Prostate gland (tissue), 2 donors: ENCODE measurements around the genes FAM193A and MFSD10.

DNA sequence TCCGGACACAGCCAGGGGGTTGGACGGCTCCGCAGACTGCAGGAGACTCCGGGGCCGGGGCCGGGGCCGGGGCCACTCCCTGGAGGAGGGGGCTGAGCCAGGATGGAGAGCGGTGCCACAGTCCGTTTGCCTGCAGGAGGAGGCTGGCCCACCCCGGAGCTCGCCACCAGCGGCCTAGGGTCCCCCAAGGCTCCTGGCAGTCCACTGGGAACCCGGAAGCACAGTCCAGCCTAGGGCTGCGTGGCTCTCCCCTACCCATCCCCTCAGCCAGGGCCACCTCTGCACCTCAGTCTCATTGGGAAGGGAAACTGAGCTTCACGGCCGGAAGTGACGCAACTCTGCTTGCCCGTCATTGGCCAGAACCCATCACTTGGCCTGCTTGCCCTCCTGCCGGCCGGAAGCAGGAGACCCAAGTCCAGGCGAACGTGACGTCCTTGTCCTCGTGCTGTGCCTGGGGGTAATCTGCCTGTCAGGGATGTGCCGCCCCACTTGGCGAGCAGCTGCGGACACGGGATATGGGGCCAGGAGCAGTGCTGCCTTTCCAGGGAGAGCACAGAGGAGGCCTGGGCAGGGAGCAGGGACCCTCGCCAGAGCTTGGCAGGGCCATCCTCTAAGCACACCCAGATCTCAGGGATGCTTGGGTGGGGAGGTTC lies 31.3 kb downstream of the ZFYVE28 start:
- PRO-cap: no peak
- RAMPAGE, long total RNA, 2 experiments: no peak in any of the 2 experiments

GRCh38 chr4:2413817-2414535 lies 4.5 kb downstream of the ZFYVE28 start:
- PRO-cap: no peak
- RAMPAGE, long total RNA, 2 experiments: no peak in any of the 2 experiments

GRCh38 chr4:2535934-2536803 lies at the start of gene FAM193A:
FAM193A (plus strand) TSS chr4:2536647.
- PRO-cap: unidirectional peak, minus-strand start at chr4:2536139; bidirectional peak, plus-strand start at chr4:2536682, minus-strand start at chr4:2536288
- RAMPAGE, long total RNA, 2 experiments: no peak in any of the 2 experiments

DNA sequence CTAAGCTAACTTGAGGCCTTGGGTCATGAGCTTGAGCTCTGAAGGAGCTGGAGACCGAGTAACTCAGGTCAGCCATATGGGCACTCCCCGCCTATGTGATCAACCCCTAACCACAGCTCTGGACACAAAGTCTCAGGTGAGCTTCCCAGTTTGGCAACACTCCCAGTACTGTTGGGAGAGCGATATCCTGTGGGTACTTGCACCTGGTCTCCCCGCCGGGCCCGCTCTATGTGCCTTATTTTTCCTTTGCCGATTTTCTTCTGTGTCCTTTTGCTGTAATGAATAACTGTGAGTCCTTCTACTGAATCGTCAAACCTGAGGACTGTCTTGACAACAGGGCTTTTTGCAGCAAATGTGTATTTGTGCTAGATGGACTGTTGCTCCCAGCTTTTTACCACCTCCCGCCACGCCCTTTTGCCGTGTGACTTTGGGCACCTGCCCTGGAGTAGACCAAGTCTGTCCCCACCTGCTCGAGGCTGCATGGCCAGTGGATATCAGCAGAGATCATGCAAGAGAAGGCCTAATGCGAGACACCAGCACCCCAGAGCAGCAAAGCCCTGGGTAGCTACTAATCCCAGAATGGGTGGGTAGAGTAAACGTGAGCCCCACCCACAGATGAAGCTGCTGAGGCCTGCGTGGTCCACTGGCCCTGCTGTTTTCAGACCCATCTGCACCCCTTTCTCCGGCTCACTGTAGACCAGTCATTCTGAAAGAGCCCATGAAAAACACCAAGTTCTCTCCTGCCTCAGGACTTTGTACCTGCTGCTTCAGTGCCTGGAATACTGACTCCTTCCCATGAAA lies 4.8 kb upstream of the TNIP2 start:
- PRO-cap: no peak
- RAMPAGE, long total RNA, 2 experiments: no peak in any of the 2 experiments

- PRO-cap: no peak
- RAMPAGE, long total RNA, 2 experiments: no peak in any of the 2 experiments
These were observed 20.6 kb downstream of the SH3BP2 start for GRCh38 chr4:2813496-2813873.

DNA sequence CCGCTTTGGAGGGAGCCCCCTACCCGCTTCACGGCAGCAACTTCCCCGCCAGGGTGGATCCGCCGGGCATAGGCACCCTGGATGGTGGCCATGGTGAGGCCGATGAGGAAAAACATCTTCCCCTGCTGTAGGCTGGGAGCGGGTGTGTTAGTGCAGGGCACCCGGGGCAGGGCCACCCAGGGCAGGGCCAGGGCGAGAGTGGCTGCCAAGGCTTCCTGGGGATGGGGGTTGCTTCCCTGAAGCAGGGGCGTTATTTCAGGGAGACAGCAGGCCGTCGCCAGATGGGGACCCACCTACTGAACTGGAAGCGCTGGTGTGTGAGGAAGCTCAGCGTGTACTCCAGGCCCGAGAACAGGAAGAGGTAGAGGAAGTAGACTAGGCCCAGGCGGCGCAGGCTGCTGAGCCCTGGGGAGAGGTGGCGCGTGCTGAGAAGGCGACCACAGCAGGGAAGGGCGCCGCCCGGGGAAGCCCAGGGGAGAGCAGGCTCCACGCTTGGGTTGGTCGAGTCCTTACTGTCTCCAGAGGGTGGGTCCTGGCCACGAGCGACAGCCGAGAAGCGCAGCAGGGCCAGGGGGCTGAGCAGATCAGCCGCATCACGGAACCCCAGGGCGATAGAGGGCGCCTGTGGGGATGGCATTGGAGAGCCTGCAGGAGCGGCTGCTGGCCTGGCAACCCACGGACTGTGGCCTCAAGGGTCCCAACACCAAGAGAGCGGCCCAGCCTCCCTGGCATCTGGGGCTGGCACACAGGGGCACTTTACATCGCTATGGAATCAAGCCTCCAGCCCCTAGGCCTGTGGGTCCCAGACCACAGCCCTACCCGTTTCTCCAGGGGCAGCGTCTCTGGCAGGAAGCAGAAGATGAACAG lies 2.9 kb downstream of the MFSD10 start:
- PRO-cap: no peak
- RAMPAGE, long total RNA, 2 experiments: no peak in any of the 2 experiments

DNA sequence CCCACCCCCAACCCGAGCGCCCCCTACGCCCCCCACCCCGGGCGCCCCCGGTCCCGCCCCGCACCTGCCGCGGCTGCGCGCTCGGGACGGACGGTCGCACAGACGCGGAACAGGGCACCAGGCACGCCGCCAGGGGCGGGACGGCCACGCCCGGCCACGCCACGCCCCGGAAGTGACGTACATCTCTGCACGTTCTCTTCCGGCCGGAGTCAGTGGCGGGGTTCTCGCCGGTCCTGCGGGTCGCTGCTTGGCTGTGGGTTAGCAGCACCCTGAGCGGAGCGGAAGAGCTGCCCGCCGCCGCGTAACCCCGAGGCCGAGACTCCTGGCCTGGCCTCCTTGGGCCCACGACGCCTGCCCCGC lies at the start of gene MFSD10:
Gene MFSD10, minus strand, starts transcription at position 121 of the 360 bp plus-strand sequence.
- PRO-cap: bidirectional peak, plus-strand start at position 212 of the sequence, minus-strand start at position 104 of the sequence
- RAMPAGE, long total RNA, 2 experiments: start-site peak on the minus strand in 2 of 2 experiments, centred at positions 90 to 107 of the sequence, 103 to 324 reads per replicate

DNA sequence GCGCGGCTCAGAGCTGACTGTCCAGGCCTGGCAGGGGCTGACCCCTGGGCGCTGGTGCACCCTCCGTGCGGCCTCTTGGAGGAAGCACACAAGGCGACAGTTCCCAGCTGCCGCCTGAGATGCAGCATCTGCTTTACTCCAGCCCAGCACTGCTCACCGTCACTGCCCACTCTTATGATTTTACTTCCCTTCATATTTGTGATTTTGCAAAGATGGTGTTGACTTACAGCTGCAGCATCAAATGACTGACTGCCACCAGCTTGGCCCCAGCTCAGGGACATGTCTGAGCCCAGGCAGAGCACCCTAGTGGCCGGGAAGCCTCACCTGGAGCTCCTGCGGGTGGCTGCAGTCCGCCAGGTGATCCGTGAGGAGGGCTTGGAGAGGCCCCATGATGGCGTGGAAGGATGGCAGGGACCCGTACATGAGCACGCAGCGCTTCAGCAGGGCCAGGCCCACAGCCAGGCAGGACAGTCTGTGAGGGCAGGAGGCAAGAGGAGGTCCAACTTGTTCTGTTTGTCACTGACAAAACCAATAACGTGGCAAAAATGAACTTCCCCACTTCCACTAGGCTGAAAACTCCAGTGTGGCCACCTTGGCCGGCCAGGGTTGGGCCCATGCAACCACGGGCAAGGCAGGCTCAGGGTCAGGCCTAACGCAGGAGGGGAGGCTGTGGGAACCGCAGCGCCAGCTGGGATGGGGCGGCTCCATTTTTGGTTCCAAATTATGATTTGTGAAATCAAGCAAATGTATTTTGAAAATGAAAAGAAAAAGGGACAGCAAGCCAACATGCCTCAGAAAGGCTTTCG lies 6.8 kb upstream of the MFSD10 start:
- PRO-cap: no peak
- RAMPAGE, long total RNA, 2 experiments: no peak in any of the 2 experiments

DNA sequence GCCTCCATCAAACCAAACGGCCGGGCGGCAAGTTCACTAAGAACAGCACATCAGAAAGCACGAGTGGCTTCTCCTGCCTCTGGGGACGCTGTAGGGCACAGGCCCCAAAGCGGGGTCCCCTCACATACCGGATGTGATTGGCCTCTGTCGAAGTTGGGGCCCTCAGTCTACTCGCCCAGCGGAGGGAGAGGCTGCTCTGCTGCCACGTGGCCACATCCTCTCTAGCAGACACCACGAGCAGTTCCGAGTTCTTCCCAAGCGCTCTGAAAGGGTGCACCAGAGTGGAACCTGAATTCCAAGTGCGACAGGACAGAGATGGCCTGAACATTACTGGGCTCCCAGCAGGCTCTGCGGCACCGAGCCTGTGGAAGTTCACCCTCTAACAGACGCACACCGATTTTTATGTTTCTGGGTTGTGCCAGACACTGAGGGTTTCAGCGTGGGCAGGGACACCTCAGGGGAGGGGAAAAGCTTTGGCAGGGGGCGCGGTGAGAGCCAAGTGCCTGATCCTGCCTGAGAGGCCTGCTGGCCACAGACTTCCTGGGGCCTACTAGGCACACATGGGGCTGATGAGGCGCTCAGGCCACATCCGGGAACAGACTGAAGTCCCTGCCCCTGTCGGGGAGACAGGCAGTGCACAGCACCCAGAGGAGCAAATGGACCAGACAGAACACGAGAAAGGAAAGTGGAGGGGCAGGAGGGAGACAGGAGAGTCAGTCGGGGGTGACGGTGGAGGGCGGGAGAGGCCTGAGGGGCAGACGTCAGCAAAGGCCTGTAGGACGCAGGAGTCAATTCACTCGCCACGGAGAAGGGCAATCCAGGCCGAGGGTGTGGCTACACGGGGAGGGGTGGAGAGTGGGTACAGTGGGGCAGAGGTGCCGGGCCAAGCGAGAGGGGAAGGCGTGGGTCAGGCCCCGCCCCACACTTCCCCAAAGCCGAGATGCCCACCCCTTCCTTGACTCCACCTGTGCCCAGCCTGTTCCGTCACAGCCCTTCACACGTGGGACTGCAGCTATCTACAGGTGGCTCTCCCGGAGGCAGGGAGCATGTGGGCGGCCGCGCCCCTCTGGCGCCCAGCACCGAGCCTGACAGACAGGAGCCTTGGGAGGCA lies 7.8 kb upstream of the MFSD10 start:
- PRO-cap: no peak
- RAMPAGE, long total RNA, 2 experiments: start-site peak on the plus strand in 1 of 2 experiments, centred at position 398 of the sequence, 8 reads per replicate

DNA sequence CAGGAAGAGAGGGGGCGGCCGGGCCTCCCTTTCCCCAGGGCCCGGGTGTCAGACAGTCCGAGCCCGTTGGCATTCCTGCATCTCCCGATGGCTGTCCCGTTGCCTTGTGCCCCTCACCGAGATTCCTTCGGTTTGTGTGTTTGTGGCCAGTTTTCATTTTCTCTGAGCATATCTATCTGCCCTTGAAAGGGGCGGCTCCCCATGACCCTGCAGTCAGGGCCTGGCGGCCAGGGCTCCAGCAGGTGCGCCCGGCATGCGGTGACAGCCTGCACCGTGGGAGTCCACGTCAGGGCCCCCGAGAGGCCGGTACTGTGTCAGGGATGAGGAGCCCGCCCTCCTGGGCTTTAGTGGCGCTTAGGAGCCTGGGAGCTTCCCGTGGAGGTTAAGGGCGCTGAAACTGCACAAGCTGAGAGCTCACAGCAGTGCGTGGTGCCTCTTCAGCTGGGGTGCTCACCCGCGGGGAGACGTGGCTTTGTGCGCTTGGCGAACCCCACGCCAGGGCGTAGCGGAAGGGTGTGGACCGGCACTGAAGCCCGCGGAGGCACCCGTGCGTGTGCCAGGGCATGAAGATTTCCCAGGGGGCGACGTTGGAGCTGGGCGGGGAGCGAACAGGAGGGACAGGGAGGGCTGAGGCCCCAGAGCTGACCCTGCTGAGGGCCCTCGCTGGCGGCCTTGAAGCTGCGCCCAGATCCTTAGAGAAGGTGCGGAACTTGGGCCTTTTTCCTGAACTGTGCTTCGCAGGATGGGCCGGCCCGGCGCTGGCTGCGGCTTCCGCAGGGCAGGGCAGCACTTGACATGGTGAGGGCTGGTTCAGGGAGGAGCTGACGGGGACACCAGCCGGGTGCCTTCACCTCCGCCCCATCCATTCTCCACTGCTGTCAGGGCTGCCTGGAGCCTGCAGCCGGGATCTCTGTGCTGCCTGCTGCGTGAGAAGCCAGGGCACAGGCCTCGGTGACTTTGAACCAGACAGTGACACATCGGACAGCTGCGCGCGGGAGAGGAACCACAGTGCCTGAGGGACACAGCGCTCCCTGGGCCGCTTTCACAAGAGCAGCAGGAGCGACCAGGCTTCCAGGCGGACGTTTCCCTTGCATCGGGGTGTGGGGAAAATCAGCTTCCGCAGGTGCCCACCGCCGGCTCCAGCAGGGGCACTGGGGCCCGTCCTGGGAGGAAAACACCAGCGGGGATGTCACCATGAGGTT lies 33.0 kb upstream of the HTT start:
- PRO-cap: unidirectional peak, plus-strand start at position 796 of the sequence
- RAMPAGE, long total RNA, 2 experiments: no peak in any of the 2 experiments

DNA sequence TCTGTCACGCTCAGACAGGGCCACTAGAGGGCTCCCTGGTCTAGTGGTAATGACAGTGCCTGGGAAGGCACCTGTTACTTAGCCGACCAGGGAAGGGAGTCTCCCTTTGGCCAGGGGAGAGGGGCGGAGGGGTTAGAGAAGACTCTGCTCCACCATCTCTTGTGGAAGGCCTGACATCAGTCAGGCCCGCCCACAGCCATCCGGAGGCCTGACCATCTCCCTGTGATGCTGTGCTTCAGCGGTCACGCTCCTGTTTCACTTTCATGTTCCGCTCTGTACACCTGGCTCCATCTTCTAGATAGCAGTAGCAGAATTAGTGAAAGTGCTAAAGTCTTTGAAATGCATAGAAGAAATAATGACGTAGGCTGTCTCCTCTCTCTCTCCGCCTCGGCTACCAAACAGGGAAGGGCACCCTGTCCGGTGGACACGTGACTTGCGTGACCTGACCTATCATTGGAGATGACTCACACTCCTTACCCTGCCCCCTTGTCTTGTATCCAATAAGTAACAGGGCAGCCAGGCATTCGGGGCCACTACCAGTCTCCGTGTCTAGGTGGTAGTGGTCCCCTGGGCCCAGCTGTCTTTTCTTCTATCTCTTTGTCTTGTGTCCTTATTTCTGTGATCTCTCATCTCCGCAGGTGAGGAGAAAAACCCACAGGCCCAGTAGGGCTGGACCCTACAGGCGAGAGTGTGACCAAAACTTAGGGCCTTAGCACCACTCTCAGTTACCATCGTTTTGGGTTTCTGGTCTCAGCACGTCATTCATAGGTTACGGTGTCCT lies 26.7 kb upstream of the HTT start:
- PRO-cap: no peak
- RAMPAGE, long total RNA, 2 experiments: no peak in any of the 2 experiments

DNA sequence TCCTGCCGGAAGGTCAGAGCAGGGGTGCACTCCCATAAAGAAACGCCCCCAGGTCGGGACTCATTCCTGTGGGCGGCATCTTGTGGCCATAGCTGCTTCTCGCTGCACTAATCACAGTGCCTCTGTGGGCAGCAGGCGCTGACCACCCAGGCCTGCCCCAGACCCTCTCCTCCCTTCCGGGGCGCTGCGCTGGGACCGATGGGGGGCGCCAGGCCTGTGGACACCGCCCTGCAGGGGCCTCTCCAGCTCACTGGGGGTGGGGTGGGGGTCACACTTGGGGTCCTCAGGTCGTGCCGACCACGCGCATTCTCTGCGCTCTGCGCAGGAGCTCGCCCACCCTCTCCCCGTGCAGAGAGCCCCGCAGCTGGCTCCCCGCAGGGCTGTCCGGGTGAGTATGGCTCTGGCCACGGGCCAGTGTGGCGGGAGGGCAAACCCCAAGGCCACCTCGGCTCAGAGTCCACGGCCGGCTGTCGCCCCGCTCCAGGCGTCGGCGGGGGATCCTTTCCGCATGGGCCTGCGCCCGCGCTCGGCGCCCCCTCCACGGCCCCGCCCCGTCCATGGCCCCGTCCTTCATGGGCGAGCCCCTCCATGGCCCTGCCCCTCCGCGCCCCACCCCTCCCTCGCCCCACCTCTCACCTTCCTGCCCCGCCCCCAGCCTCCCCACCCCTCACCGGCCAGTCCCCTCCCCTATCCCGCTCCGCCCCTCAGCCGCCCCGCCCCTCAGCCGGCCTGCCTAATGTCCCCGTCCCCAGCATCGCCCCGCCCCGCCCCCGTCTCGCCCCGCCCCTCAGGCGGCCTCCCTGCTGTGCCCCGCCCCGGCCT lies 802 bp upstream of the HTT start:
- PRO-cap: unidirectional peak, minus-strand start at position 542 of the sequence; bidirectional peak, plus-strand start outside the sequence, minus-strand start at position 596 of the sequence
- RAMPAGE, long total RNA, 2 experiments: no peak in any of the 2 experiments

DNA sequence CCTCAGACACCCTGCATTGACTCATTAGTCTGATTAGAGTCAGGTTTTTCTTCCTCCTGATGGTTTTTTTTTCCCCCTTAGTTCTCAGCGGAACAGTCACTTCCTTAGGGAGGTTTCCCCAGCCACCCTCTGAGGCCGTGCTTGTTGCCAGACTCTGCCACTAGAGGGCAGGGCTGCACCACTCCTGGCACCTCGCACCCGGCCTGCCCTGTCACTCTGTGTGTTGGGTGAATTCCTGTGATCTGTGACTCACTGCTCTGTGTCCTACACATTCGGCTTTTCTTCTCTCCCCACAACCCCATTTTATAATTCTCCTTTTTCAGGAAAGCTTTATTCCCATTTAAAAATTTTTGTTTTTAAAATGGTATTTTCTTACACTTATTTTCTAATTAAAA lies 32.1 kb downstream of the HTT start:
- PRO-cap: no peak
- RAMPAGE, long total RNA, 2 experiments: no peak in any of the 2 experiments

GRCh38 chr4:3388598-3389241 lies 53.0 kb upstream of the HGFAC start:
- PRO-cap: bidirectional peak, plus-strand start at chr4:3389128, minus-strand start at chr4:3388989
- RAMPAGE, long total RNA, 2 experiments: no peak in any of the 2 experiments

- PRO-cap: bidirectional peak, plus-strand start at chr4:3437182, minus-strand start at chr4:3437048
- RAMPAGE, long total RNA, 2 experiments: no peak in any of the 2 experiments
These were observed 4.8 kb upstream of the HGFAC start for GRCh38 chr4:3436986-3437361.

DNA sequence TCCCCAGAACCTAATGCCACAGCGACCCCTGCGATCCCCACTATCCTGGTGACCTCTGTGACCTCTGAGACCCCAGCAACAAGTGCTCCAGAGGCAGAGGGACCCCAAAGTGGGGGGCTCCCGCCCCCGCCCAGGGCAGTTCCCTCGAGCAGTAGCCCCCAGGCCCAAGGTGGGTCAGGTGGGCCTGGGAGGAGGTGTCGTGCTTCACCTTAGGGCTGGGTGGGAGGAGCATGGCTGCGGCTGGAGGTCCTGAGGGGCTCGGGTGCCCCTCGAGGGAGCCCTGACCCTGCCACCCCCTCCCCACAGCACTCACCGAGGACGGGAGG lies 939 bp downstream of the HGFAC start:
- PRO-cap: no peak
- RAMPAGE, long total RNA, 2 experiments: no peak in any of the 2 experiments

DNA sequence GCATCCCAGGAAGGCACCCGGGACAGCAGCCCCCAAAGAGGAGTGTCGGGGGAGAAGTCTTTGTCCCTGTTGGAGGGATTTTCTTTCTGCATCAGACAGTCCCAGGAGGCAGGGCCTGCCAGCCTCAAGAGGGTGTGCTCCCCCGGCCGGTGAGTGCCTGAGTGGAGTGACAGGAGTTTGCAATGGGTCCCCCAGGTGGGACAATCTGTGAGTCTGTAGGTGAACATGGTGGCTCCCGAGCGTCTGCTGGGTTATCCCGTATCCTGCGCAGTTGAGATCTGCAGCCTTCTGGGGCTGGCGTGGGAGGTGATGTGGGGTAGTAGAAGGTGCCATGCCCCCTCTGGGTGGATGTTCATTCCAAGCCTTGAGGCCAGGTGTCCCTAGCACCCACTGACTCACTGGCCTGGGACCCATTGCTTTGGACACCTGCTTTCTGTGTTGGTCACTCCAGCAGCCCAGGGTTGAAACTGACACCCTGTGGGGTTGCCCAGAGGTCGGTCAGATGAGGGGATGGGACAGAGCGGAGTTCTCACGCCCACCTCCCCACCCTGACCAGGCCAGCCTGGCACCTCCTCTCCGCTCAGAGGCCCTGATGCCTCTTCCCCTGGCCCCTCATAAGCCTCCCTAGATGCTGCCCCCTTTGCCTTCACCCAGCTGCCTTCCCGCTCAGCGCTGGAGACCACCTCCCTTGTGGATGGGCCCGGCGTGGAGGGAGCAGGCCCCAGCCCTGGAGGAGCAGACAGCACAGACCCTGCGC lies 1.8 kb downstream of the DOK7 start:
- PRO-cap: no peak
- RAMPAGE, long total RNA, 2 experiments: no peak in any of the 2 experiments

GRCh38 chr4:3502470-3502954 lies 29.7 kb downstream of the LRPAP1 start:
- PRO-cap: no peak
- RAMPAGE, long total RNA, 2 experiments: start-site peak on the minus strand in 1 of 2 experiments, at chr4:3502775-3502960 at its widest, 8 reads per replicate

GRCh38 chr4:3707898-3708641 lies 58.1 kb upstream of the ADRA2C start:
- PRO-cap: unidirectional peak, plus-strand start at chr4:3708482
- RAMPAGE, long total RNA, 2 experiments: no peak in any of the 2 experiments

- PRO-cap: no peak
- RAMPAGE, long total RNA, 2 experiments: no peak in any of the 2 experiments
These were observed 19.6 kb upstream of the ADRA2C start for GRCh38 chr4:3746610-3746910.